Breast (tissue), 4 donors: ENCODE measurements around the genes TMEM42 and TDGF1.

- PRO-cap, 3 experiments = peak in 3 of 3 experiments; most common plus-strand start chr3:44861889 (in 2); most common minus-strand start chr3:44861762 (in 1)
- RRBS = 2% methylated on average over 45 of the region's 95 CpGs
These were observed at the start of gene TMEM42 for GRCh38 chr3:44861628-44862449. Gene TMEM42, plus strand, starts transcription at chr3:44861912.

GRCh38 chr3:44966709-44967226, 9.2 kb downstream of the ZDHHC3 start:
- PRO-cap, 3 experiments = no peak in any of the 3 experiments
- RRBS = no CpG with 5 or more reads among the region's 3 CpGs

GRCh38 chr3:44996480-44997287, 20.6 kb downstream of the EXOSC7 start:
- PRO-cap, 3 experiments = no peak in any of the 3 experiments
- RRBS = no CpG with 5 or more reads among the region's 10 CpGs

DNA sequence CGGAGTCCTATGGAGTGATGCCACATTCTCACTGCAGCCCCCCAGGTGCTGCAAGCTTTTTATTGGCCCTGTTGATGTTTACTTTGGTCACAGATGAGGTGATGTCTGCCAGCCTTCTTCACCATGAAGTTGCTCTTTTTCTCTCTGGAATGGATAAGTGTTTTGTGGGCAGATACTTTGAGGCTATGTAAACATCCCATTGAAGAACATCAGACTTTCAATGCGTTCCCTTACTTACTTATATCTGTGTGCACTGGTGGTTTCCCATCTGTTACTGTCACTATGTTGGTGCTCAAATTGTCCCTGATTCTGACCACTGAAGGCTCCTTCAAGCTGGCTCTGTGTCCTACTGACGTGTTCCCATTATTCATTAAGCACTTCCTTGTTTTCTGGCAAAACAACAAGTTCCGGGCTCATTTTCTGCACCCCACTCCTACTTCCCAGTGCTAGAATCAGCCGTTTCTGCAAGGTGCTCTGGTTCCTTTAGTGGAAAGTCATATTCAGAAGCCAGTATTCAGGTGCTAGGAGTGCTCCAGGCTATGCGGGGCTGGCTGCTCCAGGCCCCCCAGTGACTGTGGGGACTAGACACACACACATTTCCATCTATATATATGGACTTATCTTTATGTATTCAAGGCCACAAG, 1.3 kb upstream of the CLEC3B start:
- PRO-cap, 3 experiments = no peak in any of the 3 experiments
- RRBS = no CpG with 5 or more reads among the region's 6 CpGs

DNA sequence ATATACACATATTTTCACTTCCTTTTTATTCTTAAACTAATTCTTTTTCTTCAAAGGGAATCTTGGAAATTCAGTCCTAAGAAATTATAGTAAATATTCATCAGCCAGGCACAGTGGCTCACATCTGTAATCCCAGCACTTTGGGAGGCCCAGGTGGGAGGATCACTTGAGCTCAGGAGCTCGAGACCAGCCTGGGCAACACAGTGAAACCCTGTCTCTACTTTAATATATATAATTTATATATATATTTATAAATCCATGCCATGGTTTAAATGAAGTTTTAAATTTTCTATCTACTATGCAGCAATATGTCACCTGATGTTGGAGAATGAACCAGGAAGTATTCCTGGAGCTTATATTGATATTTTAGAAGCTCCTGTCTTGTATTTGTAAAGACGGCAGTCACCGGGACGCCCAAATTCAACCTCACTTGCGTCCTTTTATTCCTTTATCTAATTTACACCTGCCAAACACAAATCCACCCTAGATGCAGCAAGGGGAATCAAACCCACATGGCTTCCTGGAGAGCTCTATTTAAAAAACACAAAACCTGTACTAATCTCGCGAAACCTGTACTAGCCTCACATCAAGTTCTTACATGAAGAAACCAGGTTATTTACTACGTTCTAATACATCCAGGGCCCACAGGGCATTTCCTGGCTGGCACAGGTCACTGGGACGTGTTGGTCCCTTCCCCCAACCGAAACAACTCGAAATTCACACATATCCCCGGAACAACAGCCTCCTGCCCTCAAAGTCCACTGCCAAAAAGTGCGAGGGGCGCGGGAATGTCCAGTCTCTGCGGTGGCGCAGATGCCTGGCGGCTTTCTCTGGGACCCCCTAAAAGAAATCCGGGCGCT, 1.2 kb downstream of the CDCP1 start:
- PRO-cap, 3 experiments = no peak in any of the 3 experiments
- RRBS = 4% methylated on average over 3 of the region's 20 CpGs

DNA sequence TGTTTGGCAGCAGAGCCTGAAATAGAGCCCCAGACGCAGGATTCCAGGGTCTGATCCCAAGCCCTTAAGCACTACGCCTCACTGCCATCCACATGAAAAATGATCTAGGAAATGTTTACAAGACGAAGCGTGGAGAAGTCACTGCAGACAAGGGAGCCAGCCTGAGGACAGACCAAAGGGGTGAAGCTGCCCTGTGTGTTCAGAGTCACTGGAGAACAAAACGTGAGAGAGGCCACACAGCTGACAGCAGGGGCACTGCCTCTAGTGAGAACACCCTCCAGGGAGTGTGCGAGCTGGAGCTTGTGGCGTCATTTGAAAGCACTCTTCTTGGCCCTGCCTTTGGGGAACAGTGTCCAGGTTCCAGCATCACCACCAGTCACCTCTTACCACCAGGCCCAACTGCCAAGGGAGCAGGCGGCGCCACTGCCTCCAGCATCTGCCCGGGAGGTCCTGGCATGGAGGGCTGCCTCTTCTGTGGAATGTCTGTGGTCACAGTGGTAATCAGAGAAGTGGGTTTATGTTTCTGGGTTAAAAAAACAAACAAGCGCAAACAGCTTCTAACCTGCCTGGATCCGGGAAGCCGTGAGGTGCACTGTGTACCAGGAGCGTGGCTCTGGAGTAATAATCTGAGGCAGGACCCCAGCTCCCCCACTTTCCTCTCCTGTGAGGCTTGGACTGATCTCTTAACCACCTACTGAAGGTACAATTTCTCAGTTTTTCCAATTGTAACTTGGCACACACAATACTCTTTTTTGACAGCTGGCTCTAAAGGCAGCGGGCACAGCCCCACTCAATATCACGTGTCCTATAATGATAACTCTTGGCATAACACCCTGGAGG, 32.1 kb upstream of the CDCP1 start:
- PRO-cap, 3 experiments = no peak in any of the 3 experiments
- RRBS = no CpG with 5 or more reads among the region's 16 CpGs

- PRO-cap, 3 experiments = no peak in any of the 3 experiments
- RRBS = no CpG with 5 or more reads among the region's 9 CpGs
These were observed 85.4 kb upstream of the LIMD1 start for GRCh38 chr3:45508926-45509831.

GRCh38 chr3:45551396-45552078, 43.0 kb upstream of the LIMD1 start:
- PRO-cap, 3 experiments = peak in 1 of 3 experiments; most common plus-strand start chr3:45551922 (in 1)
- RRBS = no CpG with 5 or more reads among the region's 8 CpGs

DNA sequence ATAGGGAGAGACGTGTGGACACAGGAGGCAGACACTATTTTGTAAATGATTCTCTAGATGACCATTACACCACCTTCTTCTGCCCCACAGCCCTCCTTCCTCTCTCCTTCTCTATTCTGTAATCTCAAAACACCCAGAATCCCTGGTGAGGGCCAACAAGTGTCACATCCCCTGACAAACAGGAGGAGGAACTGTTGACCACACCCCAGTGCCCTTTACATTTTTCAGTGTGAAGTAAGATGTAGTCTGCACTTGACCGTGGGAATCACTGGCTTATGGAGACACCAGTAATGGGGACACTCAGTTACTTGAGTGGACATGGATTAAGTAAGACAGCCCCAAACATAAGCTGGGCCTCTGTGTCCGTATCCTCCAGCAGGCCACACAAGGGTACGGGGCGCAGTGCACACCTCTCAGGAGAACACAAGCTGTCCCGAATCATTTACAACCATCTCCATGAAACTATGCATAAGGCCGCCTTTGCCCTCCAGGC, 28.4 kb upstream of the LIMD1 start:
- PRO-cap, 3 experiments = no peak in any of the 3 experiments
- RRBS = no CpG with 5 or more reads among the region's 7 CpGs

GRCh38 chr3:45567463-45568137, 27.0 kb upstream of the LIMD1 start:
- PRO-cap, 3 experiments = no peak in any of the 3 experiments
- RRBS = no CpG with 5 or more reads among the region's 10 CpGs

- PRO-cap, 3 experiments = no peak in any of the 3 experiments
- RRBS = no CpG with 5 or more reads among the region's 27 CpGs
These were observed 1.5 kb upstream of the LIMD1 start for GRCh38 chr3:45592835-45593609.

DNA sequence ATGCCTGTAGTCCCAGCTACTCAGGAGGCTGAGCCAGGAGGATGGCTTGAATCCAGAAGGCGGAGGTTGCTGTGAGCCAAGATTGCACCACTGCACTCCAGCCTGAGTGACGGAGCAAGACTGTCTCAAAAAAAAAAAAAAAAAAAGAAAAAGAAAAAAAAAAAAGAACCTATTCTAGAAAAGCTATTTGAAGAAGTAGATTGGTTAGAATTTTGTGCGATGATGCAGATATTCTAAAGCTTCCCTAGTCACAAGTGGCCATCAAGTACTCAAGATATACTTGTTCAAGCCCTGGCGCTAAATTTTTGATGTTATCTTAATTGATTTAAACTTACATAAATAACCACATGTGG, 35.4 kb upstream of the SACM1L start:
- PRO-cap, 3 experiments = no peak in any of the 3 experiments
- RRBS = no CpG with 5 or more reads among the region's 4 CpGs

DNA sequence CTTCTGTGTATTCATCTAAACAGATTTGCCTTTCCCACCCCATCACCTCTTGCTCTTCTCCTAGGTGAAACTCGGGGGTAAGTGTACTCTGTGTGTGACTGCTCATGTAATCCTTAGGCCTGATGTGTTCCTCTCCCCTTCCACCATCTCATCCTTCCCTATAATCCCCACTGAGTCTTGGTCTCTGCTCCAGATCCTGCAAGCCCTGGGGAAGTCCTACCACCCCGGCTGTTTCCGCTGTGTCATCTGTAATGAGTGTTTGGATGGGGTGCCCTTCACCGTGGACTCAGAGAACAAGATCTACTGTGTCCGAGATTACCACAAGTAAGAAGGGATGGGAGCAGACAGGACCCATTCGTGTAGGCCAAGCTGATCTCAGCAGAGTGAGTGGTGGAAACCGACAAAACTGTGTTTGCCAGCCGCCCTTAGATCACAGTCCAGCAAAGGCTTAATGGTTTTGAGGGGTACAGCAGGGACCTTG, 16.7 kb upstream of the SACM1L start:
- PRO-cap, 3 experiments = no peak in any of the 3 experiments
- RRBS = no CpG with 5 or more reads among the region's 8 CpGs

DNA sequence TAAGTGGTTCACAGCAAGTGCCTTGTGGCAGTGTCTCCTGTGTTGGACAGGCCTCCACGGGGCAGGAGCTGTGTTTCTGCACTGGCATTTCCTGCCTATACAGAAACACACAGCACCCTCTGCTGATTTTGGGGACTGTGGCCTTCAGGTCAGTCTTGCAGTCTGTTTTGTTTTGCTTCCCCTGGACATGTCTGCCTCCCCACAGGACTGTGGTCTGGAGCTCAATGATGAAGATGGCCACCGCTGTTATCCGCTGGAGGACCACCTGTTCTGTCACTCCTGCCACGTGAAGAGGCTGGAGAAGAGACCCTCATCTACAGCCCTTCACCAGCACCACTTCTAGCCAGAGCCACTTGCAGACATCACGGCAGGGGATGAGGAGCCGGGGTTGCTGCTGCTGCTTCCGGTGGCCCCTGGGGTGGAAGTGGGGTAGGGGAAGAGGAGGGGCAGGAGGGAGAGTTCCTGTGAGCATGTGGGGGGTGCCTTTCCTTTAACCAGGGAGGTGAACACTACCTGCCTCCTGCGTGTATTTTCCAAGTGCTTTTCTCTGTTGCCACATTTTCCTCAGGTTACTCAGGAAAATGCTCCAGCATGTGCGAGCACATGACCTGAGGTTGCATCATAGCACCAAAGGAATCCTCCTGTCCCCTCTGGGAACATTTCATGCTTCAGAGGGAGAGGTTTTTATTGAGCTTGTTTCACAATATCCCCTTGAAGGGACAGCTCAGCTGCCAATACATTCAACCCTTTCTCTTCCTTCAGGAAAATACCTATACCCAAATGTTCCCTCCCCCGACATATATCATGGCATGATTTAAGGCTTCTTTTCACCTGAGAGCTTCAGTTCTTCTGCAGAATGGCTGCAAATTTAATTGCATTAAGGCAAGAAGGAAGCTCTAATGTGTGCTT, 12.2 kb upstream of the SACM1L start:
- PRO-cap, 3 experiments = no peak in any of the 3 experiments
- RRBS = no CpG with 5 or more reads among the region's 10 CpGs

DNA sequence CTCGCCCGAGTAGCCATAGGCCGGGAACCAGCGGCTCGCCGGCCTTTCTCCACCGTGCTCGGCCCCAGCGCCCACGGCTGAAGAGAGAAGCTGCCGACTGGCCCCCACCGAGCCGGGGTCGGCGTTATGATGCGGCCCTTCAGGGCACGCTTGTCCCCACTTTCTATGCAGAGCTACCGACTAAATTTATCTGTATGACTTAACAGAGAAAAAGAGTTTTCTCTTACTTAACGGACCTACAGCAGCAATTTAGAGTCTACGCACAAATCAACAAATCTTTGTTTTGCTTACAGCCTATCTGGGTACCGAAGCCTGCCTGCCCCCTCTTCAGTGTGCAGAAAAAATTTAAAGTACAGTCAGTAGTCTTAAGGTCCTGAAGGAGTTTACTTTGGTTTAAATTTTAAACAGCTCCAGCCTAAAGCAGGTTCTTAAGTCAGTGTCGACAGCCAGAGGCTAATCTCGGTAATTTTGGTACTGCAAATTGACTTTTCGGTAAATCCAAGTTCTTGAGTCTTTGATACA, 519 bp downstream of the SACM1L start:
- PRO-cap, 3 experiments = no peak in any of the 3 experiments
- RRBS = 3% methylated on average over 10 of the region's 24 CpGs

GRCh38 chr3:45911749-45912360, 25.5 kb downstream of the CCR9 start:
- PRO-cap, 3 experiments = no peak in any of the 3 experiments
- RRBS = no CpG with 5 or more reads among the region's 9 CpGs

DNA sequence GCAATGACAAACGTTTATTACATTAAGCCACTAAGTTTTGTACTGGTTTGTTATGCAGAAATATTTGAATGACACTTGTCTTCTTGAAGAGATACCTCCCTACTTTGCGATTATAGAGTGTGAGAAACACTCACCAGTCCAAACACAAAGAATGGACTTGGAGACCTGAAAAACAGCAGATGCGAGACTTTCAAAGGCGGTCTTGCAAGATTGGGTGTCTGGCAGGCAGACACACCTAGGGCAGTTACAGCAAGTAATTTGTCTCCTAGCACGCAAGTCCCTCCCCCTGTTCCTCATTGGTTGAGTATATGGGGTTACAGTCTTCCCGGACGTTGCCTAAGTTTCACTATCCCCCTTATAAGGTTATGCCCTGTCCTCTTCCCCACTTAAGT, 83.7 kb upstream of the XCR1 start:
- PRO-cap, 3 experiments = no peak in any of the 3 experiments
- RRBS = no CpG with 5 or more reads among the region's 7 CpGs

DNA sequence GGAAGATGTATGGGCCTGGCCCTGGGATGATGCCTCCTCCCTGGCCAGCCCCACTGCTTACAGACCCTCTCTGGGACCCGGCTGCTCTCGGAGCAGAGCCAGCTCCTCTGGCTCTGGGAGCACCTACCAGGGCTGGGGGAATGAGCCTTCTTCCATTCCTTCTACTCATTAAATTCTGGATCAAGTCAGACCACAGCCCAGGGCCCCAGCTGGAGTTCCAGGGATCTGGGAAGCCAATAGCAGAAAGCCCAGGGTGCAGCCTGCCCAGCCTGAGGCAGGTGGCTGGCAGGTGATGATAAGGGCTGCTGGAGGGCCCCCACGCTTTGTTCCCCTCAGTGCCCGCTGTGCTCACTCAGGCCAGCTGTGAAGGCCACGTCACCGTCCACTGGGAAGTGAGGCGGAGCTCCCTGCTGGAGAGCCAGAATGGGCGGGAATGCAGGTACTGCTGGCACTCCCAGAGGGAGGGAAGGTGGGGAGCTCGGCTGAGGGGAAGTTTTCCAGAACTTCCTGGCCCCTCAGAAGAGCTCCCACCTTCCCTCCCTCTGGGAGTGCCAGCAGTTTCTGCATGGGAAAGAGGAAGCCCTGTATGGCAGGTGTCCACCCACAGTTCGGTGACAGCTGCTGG, 12.8 kb upstream of the RTP3 start:
- PRO-cap, 3 experiments = no peak in any of the 3 experiments
- RRBS = no CpG with 5 or more reads among the region's 10 CpGs

- PRO-cap, 3 experiments = no peak in any of the 3 experiments
- RRBS = no CpG with 5 or more reads among the region's 4 CpGs
These were observed 16.7 kb downstream of the LRRC2 start for GRCh38 chr3:46549188-46549929.

- PRO-cap, 3 experiments = no peak in any of the 3 experiments
- RRBS = no CpG with 5 or more reads among the region's 18 CpGs
These were observed at the start of gene TDGF1 for GRCh38 chr3:46577519-46578307. Gene TDGF1, plus strand, starts transcription at chr3:46577788.